ENCODE measurements around a stretch of chr4.

DNA sequence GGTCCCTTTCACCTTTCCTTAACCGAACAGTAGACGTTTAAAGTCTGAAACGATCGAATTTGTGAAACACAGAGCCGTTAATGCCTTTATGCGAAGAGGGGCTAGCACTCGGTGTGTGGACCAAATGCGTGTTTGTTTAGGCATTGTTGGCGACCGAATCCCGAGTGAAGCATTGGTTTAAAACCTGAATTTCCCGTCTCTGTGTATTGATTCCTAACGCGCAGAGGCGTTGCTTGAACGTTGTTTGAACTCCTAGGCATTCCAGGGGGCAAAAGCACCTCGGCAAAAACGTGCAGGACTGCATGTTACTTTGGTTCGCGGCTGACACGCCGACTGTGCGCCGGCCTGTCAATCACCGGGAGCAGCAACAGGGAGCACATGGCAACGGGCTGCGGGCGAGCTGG lies 537 bp downstream of the SPRY1 start:
- PRO-cap: no peak

- PRO-cap: no peak
Measured at GRCh38 chr4:123435153-123435569, 38.6 kb downstream of the SPRY1 start.

- PRO-cap: no peak
Measured at GRCh38 chr4:123546567-123547200, 150.1 kb downstream of the SPRY1 start.

- PRO-cap: no peak
Measured at GRCh38 chr4:123555330-123555968, 158.9 kb downstream of the SPRY1 start.

- PRO-cap: no peak
Measured at GRCh38 chr4:123659414-123659783, 262.8 kb downstream of the SPRY1 start.

GRCh38 chr4:124019809-124020669 lies 623.4 kb downstream of the SPRY1 start:
- PRO-cap: no peak

DNA sequence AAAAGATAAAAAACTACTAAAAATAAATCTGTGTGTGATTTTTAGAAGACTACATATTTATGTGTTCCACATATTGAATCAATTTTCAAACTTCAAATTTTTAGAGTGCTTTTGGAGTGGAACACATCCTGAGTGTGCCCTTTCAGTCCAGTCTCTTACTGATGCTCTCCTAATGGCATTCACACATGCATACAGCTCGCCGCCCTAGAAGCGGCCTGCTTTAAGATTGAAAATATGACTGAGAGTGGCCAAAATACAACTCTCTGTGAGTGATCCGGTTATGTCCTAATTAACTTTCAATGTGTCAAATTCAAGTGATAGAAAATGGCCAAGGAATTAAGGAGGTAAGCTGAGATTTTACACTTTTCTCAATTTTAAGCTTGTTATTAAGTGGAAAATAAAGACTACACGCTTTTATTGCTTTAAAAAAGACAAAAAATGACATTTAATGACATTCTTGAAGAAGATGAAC lies 628.7 kb downstream of the ANKRD50 start:
- PRO-cap: no peak

- PRO-cap: no peak
Measured at GRCh38 chr4:124097437-124097793, 615.1 kb downstream of the ANKRD50 start.

DNA sequence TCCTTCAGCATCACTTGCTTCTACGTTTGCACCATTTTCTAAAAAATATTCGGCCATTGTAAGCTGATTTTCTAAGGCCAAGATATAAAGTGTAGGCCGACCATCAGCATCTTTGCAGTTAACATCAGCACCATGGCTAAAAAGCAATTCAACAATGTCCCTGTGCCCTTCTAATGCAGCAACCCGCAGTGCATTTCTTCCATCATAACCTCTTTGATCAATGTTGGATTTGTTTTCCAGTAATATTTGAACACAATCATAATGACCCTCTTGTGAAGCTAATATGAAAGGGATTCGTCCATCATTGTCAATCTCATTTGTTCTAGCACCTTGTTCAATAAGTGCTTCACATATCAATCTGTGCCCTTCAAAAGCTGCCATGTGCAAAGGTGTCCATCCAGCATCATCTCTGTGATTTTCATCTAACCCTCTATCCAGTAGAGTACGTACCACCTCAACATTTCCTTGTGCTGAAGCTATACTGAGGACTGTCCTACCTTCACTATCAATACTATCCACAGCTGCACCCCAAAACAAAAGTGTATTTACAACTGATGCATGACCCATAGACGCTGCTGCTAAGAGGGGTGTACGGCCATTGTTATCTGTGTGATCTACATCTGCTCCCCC lies 42.1 kb downstream of the ANKRD50 start:
- PRO-cap: no peak

GRCh38 chr4:128031616-128032070 lies 29.5 kb upstream of the LARP1B start:
- PRO-cap: no peak

DNA sequence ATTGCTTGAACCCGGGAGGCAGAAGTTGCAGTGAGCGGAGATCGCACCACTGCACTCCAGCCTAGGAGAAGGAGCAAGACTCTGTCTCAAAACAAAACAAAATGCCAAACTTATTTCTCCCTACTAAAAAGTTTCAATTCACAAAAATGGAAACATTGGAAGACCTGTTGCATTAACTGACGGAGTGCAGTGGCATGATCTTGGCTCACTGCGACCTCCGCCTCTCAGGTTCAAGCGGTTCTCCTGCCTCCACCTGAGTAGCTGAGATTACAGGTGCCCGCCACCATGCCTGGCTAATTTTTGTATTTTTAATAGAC lies 23.9 kb upstream of the LARP1B start:
- PRO-cap: no peak

DNA sequence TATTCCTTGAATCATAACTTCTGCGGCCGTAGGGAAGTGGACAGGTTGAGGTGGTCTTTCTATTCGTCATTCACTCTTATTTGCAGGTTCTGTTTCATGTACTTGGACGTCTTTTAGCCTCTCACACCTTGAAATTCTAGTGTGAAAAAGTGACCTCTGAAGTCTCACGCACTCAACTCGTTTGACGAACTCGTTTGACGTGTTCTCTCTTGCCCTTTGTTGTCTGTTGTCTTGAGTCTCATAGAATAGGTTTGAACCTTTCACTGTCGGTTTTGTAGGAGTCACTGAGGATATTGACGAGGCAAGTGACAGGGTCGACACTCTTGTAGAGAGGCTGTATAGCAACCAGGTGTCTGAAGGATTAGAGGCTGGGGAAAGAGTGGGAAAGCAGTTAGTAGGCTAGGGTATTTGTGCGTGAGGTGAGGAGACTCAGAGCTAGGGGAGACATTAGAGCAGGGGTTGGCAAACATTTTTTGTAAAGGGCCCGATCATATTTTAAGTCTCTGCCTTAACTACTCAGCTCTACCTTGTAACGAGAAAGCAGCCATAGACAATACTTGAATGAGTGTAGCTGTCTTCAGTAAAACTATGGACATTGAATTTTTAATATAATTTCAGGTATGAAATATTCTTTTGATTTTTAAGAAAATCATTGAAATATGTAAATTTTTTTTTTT lies 1.2 kb upstream of the PGRMC2 start:
- PRO-cap: no peak

- PRO-cap: unidirectional peak, plus-strand start at chr4:128635675
Measured at GRCh38 chr4:128634969-128635925, 174.3 kb upstream of the JADE1 start.

DNA sequence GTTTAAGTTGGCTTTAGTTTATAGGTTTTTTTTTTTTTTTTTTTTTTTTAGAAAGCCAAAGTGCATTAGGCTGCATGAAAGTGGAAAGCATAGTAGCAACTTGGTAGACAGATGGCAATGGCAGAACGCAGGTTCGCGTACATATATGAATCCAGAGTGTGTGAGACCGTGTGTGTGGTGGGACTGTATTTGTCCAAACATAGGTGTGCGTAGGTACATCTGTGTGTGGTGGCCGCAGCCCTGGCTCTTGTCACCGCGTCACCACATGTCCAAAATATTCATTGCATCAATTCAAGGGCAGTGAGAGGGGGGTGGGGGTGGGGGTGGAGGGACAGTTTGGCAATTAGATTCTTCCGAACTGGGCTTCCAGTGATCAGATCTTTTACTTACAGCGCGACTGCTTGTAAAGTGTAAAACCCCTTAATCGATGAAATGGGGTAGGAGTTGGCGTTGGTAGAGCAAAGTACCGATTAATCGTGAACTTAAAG lies 970 bp downstream of the JADE1 start:
- PRO-cap: bidirectional peak, plus-strand start at position 363 of the sequence, minus-strand start at position 201 of the sequence

DNA sequence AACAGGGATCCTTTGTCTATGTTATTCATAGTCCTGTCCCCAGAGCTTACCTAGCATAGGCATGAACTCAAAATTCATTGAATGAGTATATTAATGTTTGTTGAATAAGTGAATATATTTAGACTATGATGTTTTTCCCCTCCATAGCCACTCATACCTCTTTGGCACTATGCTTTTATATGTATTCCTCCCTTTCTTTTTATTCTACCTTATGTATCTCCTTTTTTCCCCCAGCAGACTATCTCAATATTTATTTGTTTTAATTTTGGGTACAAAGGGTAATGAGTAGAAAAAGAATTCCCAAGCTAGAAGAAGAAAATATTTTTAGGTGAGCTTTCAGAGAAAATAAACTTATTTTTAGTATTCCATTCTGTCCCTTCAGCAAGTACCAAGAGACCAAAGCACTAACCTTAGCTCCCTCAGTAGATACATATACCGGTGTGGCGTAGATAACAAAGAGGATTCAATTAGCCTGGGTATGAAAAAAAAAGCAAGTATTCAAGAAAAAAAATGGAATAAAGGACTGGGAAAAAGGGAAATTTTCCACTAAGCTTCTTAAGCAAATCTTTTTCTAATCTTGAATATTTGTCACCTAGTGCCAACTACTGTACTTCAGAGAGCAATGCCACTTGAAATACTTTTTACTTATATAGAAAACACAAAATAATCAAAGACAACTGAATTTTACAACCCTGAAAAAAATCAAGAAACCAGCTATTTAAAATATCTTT lies 17.0 kb downstream of the SCLT1 start:
- PRO-cap: no peak

- PRO-cap: no peak
Measured at GRCh38 chr4:129342807-129343245, 246.9 kb downstream of the C4orf33 start.

DNA sequence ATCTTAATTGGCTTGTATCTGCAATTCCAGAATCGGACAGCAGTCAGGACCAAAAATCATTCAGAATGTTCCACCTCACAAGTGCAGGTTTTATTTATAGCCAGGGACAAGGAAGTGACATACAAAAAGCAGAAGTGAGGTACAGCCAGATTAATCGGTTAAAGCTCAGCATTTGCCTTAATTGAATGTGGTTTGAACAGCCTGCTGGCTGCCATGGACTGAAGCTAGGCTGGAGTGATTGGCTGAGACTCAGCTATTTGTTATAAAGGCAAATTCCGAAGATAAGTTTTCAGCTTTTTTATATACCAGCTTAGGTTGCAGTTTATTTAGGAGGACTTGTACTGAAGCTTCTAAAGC lies 932.6 kb downstream of the C4orf33 start:
- PRO-cap: no peak

DNA sequence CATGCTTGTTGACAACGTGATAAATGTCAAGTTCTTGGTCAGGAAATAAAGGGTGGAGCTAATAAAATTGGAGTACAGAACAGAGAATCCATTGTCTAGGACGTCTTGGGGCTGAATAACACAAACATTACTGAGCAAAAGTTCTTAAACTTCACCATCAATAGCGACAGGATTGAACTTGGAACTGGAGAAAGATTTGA lies 233.3 kb downstream of the PABPC4L start:
- PRO-cap: no peak

- PRO-cap: no peak
Measured at GRCh38 chr4:134622691-134623350, 421.2 kb upstream of the PABPC4L start.

GRCh38 chr4:136395245-136395775 lies 1137.0 kb downstream of the PCDH18 start:
- PRO-cap: no peak

Data from WTC11 (cell line).